Aorta (tissue), 1 donor: ENCODE measurements around the genes KLHL14, DTNA and RPRD1A.

DNA sequence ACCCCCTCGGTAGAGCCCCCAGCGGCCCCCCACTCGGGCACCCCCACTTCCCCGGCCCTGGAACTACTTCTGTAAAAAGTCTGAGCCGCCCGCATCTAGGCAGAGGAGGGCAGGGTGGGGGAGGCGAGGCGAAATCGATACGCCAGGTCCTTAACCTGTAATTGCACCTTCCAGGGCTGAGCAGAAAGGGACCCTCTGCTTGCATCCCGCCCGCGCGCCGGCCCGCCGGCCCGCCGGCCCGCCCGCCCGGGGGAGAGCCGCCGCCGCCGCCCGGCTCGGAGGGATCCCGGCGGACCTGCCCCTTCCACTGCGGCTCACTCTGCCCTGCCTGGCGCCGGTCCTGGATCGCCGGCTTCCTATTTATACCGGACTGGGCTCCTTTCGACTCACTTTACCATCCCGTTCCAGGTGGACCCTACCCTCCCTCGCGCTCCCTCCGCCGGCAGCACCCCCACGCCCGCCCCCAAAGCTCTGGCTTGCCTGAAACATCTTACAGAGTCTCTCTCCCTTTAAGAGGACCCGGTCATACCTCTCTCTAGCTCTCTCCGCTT, 868 bp downstream of the KLHL14 start:
- PRO-cap: no peak

DNA sequence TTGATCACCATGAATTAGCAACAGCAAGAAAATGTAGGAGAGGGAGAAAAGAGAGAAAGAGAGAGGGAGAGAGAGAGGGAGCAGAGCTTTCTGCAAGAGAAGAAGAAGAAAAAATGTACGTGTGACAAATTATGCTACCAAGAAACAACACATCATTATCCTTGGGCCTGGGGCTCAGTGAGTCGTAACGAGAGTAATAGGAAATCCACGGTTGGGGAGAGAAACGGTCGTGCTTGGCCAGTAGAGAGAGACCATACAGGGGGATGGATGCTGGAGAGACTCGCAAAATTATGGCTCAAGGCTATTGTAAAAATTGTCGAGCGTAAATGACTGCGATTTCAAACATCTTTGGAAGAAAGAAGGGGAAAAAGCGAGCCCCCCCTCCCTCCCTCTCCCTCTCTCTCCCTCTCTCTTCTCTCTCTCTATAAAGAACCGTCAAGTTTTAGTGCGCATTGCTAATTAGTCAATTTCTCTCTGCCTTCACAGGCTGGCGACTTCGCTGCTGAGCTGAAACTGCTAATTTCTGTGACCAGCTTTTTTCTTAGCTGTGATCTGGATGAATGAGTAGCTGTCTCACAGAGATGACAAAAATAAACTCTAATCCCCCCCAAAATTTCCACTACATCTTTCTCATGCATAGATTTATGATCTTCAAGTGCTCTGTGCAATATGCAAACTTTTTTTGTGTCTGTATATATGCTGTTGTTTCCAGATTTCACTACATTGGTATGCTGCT, at the start of gene KLHL14:
KLHL14 (minus strand) TSS at position 195 of the 736 bp plus-strand sequence.
- PRO-cap: no peak

GRCh38 chr18:32909828-32910268, 137.0 kb upstream of the KLHL14 start:
- PRO-cap: no peak

- PRO-cap: no peak
Measured at GRCh38 chr18:34222520-34223590, 1.9 kb downstream of the NOL4 start.

DNA sequence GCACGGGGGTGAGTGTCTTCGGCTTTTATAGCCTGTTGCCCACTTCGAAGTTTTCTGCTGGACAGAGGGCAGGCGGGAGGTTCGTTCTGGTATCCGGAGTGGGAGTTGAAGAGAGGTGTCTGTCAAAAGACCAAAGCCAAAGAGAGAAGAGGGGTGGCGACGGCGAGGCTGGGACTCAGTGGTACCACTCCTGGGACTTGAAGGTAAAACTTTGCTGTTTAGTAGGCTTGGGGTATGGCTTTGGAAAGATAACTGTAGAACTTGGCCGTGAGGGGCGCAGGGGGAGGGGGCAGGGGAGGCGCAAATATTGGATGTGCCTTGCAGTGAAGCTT, 215.7 kb upstream of the DTNA start:
- PRO-cap: no peak

DNA sequence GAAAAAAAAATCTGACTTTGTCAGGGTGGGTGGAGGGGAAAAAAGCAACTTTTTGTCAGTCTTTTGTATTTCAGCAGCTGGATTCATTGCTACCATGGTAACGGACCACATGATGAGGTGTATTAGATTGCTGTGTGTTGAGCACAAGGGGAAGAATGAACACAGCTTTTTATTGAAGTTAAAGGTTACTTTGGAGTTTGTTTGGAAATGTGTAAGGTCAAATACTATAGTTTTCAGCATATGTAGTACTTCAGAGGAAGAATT, at the start of gene DTNA:
DTNA (plus strand) TSS at position 152 of the 264 bp plus-strand sequence.
- PRO-cap: no peak

DNA sequence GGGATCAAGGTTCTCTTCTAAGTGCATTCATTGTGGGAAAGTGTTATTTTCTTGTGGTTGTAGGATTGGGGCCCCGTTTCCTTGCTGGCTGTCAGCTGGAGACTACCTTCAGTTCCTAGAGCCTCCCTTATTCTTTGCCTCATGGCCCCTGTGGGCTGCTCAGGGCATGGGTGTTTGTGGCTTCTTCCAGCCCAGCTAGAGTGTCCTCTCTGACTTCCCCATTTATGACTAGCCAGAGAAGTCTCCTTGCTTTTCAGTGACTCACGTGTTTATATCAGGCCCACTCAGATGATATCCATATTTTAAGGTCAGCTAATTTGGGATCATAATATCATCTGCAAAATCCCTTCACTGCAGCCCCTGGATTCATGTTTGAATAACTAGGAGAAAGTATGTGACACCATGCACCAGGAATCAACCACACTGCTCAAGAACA, 62.8 kb downstream of the DTNA start:
- PRO-cap: no peak

GRCh38 chr18:34803908-34804569, 93.9 kb downstream of the DTNA start:
- PRO-cap: no peak

DNA sequence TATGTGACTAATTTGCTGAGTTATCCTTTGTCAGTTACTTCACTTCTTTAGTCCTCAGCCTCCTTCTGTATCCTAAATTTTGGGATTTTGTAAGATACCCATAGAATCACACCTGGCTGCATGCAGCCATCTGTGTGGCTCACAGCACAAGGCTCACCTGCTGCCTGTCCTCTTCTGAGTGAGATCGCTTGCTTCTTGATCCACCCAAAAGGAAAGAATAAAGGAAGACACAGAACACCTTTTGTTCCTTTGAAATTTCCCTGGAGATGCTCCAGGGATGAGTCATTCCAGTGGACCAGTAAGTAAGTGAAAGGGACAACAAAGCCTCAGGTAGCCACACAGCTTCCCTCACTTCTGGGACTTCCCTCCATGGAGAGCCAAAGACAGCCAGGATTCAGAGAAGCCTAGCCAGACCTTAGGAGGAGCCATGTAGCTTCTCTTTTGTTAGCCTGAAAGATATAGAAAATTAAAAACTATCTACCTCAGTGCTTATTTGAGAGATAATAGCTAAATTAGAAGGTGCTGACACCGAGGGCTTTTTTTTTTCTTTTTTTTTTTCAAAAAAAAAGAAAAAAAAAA, 97.3 kb downstream of the DTNA start:
- PRO-cap: no peak

DNA sequence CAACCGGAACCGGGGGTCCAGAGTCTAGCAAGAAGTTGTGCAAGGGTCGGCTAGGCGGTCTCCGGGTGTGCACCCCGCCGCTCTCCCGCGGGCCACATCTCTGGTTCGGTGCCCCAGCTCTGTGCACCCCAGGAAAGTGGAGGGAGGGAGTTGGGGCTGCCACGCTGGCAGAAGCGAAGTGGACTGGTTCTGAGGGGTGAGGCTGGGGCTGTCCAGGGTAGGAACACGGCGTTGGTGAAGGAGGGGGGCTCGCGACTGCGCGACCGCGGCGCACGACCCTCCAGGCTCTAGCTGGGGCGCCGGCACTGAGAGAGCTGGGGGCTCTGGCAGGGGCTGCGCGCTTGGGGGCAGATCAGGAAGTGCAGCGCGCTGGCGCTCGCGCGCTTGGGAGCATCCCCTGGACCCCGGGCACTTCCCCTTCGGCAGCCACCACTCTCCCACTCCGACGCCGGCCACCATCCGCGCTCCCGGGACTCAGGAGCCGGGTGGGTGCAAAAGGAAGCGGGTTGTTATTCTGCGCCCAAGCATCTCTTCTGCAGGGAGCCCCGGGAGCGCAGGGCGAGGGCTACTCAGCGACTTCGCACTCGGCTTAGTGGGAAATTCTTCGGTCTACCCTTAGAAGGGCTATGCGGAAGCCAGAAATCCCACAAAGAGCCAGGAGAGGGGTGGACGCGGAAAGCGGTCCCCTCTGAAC, 63.9 kb upstream of the MAPRE2 start:
- PRO-cap: bidirectional peak, plus-strand start at position 649 of the sequence, minus-strand start at position 591 of the sequence

- PRO-cap: no peak
Measured at GRCh38 chr18:35046420-35047101, 5.3 kb downstream of the MAPRE2 start.

DNA sequence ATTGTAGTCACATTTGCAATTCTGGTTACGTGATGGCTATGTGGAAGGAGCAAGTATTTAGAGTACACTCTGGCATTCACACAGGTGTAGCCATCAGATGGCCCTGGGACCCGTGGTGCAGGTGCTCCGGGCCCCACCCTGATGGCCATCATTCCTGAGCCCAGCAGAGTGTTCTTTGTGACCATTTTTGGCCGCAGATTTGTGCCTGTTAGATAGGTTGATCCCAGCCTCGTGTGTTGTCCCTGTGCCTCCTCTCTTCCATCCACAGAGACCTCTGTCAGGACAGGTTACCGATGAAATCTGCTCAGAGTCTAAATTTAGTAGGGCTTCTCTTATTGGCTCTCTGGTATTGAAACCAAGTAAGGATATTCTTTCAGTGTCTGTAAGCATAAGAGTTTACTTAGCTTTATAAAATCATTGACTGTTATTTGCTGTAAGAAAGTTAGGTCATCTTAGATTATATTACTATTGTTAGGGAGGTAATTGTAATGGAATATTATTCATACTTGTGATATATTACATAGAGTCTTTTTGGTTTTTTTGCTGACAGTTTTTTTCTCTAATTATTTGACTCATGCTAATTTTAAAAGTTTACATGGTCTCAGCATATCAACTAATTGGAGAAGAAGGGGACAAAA, 34.0 kb downstream of the MAPRE2 start:
- PRO-cap: no peak

DNA sequence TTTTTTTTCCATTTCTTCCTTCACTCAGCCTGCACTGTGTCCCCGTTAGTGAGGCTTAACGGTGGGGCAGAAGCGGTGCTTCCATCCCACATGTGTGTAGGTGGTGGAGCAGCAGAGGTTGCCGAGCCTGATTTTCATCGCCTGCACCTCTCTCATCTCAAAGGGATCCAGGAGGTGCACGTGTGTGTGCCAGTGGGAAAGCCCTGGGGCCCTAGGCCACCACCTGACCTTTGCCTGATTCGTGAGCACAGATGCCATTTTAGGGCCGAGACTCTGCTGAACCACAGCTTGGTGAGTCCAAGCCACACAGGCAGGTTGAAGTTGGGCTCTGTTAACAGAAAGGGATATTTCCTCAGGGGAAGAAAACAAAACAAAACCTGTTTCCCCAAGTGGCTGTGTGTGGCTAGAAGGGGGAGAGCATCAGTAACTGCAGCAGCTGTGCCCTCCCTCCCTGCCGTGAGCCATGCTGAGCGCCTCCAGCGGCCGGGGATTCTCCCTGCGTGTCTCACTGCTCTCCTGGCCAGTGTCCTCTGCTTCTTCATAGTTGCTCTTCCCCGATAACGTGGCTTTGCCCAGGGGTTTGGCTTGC, 81.5 kb downstream of the MAPRE2 start:
- PRO-cap: no peak

DNA sequence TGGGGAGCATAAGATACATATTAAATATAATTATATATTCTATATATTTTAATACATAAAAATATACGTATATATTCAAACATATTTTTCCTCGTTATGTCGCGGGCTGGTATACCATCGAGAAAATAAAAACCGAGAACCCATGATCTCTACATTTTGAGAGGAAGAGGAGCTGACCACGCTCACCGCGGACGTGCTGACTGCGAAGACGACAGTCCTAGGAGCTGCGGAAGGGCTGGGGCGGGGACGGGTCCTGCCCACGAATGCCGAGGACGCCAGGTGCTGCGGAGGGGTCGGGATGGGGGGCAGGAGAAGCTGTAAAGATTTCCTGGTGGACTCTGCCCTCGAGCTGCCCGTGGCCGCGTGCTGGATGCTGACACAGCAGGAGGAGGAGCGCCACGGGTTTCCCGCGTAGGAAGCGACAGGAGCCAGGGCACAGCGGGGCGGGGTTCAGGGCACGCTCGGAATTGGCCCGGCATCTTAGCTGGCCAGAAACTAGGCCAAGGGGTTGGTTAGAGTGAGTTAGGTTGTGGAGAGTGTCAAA, 22.3 kb downstream of the ZSCAN30 start:
- PRO-cap: no peak

DNA sequence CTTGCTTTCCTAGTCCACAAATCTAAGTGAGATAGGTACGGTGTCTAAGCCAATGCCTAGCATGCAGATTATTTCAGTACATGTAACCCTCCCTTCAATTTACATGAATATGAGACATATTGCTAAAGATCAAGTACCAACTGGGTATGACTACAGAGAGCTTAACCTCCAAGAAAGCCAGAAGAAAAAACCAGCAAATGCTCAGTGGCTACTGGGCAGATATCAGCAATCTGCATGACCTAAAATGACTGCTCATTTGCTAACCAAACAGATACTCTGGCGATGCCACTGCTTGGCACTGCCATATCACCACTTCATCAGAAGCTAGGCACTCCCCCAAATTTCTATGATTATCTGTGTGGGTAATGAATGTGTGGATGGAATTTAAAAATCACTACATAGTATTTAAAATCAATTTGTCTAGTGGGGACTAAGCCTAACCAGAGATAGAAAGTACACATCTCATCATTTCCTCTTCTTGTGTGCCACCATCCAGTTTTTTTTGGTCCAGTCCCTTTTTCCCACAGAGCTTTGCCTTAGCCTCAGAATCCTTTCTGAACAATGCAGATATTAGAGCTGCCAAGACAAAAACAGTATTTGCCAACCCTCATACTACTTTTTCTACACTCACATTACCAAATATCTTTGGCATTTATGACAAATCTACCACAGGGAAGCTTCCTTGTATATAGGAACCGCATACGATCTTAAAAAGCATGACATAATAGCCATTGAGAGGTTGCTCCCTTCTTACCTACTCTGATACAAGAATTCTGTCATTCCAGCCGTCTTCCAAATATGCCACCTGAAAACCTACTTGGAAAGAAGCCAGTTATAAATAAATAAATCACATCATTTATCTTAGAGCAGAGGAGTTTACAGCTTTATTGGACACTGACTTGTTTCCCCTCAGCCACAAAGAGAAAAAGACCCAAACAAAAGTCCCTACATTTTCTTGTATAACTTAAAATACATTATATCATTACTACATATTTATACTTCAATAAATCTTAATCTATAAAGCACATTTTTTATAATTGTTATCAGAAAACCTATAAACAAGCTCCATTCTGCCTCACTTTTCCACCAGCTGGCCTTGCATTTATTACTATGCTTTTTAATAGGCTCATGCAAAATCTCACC, 9.5 kb downstream of the ZNF24 start:
- PRO-cap: no peak

GRCh38 chr18:35343722-35344261, 428 bp downstream of the ZNF24 start:
- PRO-cap: bidirectional peak, plus-strand start at chr18:35344054, minus-strand start at chr18:35343905

- PRO-cap: no peak
Measured at GRCh38 chr18:35656031-35656903, 74.7 kb downstream of the GALNT1 start.

- PRO-cap: no peak
Measured at GRCh38 chr18:35949122-35950156, 23.0 kb upstream of the C18orf21 start.

- PRO-cap: bidirectional peak, plus-strand start at chr18:36067666, minus-strand start at chr18:36067551
Measured at GRCh38 chr18:36066734-36068070, at the start of gene RPRD1A. Gene RPRD1A (minus strand): TSS chr18:36067559.

- PRO-cap: no peak
Measured at GRCh38 chr18:36144012-36144358, 14.3 kb downstream of the ELP2 start.